Helper T cell (primary cell): ENCODE data around the genes UBXN2A and EFR3B.

DNA sequence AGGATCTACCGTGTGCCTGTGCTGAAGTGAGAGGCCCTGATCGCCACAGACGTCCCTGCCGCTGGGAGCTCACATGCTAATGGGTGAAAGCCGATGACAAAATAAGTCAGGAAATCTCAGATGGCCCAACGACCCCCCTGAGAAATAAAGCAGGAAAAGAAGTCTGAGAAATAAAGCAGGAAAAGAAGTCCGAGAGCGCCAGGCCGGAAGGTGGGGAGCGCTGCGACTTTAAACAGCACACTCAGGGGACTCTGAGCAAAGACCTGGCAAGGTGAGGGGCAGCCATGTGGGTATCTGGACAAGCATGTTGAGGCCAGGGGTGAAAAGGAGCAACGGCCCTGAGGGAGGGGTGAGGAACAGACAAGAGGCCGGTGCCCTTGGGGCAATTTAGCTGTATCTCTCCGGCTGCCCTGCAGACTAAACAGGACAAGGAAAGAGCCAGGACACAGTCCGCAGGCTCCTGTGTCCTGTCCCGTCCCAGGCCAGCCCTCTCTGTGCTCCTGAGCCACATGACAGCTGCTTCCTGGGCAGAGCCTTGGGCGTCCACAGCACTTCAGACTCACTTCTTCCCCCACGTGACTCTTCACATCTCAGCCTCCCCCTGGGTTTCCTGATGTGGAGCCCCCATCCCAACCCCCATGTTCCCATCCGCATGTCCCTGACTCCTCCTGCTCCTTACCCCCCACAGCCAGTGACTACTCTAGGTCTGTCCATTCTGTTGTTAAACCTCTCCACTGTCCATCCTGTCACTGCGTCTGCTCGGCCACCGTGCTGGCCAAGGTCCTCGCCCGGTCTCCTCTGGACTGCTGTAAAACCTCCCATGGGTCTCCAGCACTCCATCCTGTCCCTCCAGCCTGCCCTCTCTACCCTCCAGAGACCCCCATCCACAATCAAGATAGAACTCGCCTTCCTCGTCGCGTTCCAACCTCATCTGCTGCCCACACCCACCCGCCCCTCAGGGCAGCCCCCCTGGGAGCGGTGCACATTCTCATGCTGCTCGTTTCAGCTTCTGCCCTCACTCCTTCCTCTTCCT, 206.2 kb downstream of the KLHL29 start:
- PRO-cap, 2 experiments = no peak in any of the 2 experiments

DNA sequence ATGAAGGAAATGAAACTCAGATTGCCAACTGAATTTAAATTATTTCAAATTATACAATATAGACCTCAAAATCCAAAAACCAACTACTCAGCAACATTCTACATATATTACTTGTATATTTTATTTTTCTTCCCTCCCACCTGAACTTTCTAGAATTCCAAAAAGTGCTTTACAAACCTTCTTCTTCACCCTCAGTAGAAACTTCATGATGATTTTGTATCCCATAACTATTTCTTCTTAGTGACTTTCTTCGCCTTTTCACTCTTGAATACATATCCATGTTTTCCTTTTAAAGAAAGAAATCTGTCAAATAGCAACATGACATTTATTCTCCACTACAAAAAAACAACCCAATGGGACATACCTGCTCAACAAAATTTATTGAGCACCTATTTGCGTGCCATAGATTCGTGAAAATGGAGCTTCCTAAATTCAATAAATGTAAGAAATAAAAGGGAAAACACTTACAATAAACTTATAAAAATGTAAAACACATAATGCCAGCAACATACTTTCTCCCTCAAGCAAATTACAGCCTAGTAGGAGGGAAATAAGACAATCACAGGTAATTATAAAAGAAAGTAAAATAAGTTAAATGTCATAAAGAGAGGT, 42.2 kb downstream of the ATAD2B start:
- PRO-cap, 2 experiments = no peak in any of the 2 experiments

- PRO-cap, 2 experiments = no peak in any of the 2 experiments
Observed at GRCh38 chr2:23926319-23926670, 628 bp downstream of the ATAD2B start.

GRCh38 chr2:23940071-23941386, at the start of gene UBXN2A:
Gene UBXN2A, plus strand, starts transcription at chr2:23940463.
- PRO-cap, 2 experiments = peak in 2 of 2 experiments; most common plus-strand start chr2:23940506 (in 2); most common minus-strand start chr2:23940884 (in 1)

GRCh38 chr2:24050170-24050714, 701 bp downstream of the FKBP1B start:
- PRO-cap, 2 experiments = no peak in any of the 2 experiments

DNA sequence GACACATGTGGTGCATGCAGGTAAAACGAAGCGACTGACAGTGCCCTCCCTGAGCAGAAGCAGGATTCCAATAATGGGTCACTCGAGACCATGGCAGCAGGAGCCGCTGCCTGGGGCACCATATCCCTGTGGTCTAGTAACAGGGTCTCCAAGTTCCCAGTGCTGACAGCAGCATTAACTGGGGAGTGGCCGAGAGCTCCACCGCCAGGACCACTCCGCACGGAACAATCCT, 29.5 kb downstream of the FAM228A start:
- PRO-cap, 2 experiments = no peak in any of the 2 experiments

DNA sequence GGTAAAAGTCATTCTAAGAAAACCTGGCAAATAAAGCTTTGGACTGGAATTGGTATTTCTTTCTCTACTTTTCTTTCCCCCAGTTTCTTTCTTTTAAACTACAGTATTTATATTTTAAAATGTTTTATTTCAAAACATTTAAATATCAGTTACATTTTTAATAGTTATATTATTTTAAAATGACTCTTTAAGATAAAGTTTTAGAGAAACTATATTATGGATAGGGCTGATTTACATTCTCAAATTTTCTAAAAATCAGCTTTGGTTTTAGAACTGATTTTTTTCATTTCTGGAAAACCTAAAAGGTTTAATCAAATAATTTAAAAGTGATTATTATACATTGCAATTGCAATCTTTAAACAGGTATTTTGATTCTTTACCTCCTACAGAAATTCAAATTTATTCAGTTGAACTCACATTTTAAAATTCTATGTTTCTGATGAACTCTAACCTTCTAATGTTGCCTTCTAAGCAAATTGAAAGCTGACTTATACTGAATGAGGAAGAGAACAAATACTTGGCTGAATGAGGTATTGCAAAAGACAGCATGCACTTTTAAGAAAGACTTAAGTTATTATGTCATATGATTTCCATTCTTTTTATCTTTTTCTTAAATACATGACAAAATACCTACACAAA, 64.5 kb downstream of the FAM228A start:
- PRO-cap, 2 experiments = no peak in any of the 2 experiments

- PRO-cap, 2 experiments = no peak in any of the 2 experiments
Observed at GRCh38 chr2:24403304-24403628, 42.9 kb upstream of the ITSN2 start.

- PRO-cap, 2 experiments = no peak in any of the 2 experiments
Observed at GRCh38 chr2:24598155-24598632, 107.1 kb downstream of the NCOA1 start.

GRCh38 chr2:24767926-24768980, 24.9 kb downstream of the PTRHD1 start:
- PRO-cap, 2 experiments = no peak in any of the 2 experiments

DNA sequence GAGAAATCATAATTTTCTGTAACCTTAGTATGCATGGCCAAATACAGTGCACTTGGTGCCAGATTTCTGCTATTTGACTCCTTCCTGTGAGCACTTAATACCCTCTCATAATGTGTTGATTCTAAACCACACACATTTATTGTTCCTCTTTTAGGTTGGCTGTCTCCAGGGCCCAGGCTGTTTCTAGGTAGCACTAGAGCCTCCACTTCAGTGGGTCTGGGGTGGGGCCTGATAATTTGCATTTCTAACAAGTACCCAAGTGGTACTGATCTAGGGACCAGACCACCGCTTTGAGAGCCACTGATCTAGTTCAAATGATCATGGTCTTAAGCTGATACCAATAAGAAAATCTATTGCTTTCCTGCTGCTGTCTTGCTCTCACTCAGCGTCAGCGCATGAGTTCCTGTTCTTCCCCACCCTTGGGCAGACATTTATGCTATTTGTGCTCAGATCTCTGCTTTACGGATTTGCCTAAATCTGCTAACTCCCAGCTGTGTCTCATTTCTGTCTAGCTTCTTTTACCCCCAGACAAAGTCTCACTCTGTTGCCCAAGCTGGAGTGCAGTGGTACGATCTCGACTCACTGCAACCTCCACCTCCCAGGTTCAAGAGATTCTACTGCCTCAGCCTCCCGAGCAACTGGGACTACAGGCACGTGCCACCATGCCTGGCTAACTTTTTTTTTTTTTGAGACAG, 7.3 kb downstream of the PTRHD1 start:
- PRO-cap, 2 experiments = no peak in any of the 2 experiments

DNA sequence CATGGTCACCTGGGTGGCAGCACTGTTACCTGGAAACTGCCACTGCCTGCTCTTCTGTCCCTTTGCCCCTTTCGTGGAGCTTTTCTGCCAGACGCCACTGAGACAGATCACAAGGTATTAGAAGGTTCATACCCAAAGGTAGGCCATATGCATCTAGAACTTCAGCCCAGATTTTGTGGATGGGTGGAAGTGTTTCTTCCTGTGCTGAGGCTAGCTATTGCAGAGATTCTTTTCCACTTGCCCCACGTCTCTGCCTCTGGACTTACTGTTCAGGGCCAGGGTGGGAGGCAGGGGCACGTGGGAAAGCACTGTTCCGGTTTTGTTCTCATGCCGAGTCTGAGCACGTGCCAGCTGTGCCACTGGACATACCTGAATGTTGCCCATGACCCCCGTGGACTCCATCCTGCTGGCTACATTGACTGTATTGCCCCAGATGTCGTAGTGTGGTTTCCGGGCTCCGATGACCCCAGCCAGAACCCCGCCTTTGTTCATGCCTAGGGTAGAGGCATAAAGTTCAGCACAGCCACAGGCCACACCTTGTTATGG, 27.2 kb downstream of the CENPO start:
- PRO-cap, 2 experiments = no peak in any of the 2 experiments

DNA sequence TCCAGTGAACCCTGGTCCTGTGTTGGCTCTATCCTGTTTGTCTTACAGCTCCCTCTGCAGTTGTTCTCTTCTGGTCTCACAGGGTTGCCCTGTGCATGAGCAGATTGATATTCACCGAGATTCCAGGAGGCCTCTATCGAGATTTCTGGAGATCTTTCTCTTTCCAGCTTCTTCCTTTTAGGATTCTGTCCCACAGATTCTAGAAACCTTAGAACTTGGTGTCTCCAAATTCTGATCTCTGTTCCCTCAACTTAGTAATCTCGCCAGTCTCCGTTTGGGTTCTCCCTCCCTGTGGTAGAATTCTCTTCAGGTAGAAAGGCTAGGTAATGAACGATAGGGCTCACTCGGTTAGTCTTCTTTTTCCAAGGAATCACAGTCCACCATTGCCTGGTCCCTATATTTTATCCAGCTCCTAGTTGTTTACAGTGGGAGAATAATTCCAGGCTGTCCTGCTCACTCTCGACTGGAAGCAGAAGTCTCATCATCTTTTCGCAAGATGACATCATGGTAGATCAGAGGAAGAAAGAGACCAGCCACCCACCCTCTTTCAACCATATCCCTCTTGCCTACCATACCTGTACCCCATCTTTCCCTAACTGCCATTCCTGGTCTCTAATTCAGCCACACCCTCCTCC, 23.3 kb downstream of the ADCY3 start:
- PRO-cap, 2 experiments = no peak in any of the 2 experiments

GRCh38 chr2:24912854-24913230, 7.2 kb downstream of the ADCY3 start:
- PRO-cap, 2 experiments = no peak in any of the 2 experiments

DNA sequence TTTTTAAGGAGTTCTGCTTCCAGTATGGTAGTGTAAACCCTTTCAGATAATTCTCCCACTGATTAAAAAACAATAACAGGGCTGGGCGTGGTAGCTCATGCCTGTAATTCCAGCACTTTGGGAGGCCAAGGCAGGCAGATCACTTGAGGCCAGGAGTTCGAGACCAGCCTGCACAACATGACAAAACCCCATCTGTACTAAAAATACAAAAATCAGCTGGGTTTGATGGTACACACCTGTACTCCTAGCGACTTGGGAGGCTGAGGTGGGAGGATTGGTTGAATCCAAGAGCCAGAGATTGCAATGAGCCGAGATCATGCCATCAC, 8.9 kb upstream of the DNAJC27 start:
- PRO-cap, 2 experiments = no peak in any of the 2 experiments

- PRO-cap, 2 experiments = peak in 1 of 2 experiments; most common plus-strand start chr2:25042079 (in 1)
Observed at GRCh38 chr2:25042021-25043346, at the start of gene EFR3B. Gene EFR3B, plus strand, starts transcription at chr2:25042076.

DNA sequence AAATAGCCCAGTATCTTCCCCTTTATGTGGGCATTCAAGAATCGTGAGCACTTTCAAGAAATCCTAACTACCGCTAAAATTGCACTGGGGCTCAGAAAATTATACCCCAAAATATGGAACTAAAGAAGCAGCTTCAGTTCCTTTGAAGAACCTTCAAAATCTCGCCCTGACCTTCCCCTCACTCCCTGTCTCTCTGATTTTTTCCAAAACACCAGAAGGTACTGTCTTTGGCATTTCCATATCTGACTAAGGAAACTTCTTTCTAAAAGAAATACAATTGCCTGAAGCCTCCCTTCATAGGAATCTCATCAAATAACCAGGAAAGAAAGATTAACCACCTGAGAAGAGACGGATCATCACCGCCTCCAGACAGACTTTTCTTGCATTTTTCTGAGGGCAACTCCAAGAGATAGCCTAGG, 8.0 kb upstream of the POMC start:
- PRO-cap, 2 experiments = no peak in any of the 2 experiments

DNA sequence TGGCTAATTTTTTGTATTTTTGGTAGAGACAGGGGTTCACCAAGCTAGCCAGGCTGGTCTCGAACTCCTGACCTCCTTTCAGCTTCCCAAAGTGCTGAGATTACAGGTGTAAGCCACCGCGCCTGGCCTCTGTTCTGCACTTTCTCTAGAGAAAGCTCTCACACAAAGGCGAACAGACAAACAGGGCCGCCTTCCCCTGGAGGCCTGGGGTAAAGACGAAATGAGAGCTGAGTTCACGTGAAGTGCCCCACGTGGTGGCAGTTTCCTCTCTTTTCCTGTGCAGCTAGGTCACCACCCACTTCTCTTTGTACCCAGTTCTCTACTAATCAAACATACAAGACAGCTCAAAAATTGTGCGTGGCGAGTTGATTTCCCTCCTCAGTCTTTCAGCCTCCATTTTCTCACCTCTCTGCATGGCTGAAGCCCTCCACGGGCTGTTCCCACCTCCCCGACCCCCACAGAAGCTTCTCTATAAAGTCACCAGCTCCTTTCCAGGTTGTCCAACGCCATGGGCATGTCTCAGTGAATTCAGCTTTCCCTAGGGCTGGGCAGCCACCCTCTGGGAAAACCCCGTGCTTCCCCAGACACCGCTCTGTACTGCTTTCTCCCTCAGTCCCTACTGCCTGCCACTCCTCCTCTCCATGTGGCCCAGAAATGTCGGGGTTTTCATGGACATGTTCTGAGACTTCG, 68.3 kb downstream of the DNMT3A start:
- PRO-cap, 2 experiments = peak in 2 of 2 experiments; most common plus-strand start position 314 of the sequence (in 2); most common minus-strand start position 138 of the sequence (in 1)

DNA sequence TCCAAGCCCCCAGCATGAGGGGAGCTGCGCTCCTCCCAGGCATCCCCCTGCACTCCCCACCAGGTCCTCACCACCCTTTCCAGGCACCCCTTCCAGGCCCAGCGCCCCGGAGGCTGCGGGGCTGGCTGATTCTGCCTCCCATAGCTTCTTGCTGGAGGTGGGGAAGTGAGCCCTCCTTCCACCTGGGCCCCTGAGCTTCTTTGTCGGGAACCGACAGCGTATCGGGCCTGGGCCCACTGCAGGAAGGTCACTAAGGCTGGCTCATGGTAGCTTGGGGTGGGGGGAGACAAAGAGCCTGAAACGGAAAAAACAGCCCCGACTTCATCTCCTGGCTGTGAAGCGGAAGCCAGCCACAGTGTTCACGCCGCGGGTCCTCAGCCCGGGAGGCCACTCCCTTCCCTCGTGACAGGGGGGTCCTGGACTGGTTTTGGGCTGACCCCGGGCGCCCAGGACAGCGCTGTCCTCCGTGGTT, 65.2 kb downstream of the DNMT3A start:
- PRO-cap, 2 experiments = peak in 2 of 2 experiments; most common plus-strand start position 355 of the sequence (in 2); most common minus-strand start position 238 of the sequence (in 2)

- PRO-cap, 2 experiments = peak in 2 of 2 experiments; most common plus-strand start chr2:25277232 (in 1); most common minus-strand start chr2:25277374 (in 2)
Observed at GRCh38 chr2:25277005-25277707, 64.6 kb downstream of the DNMT3A start.